Measurements from ENCODE around the genes MCTP1 and FAM81B.

- RAMPAGE, long total RNA, result no peak
- RRBS, result no CpG with 5 or more reads among the region's 2 CpGs
Observed at GRCh38 chr5:88785397-88785825, 97.6 kb downstream of the MEF2C start.

DNA sequence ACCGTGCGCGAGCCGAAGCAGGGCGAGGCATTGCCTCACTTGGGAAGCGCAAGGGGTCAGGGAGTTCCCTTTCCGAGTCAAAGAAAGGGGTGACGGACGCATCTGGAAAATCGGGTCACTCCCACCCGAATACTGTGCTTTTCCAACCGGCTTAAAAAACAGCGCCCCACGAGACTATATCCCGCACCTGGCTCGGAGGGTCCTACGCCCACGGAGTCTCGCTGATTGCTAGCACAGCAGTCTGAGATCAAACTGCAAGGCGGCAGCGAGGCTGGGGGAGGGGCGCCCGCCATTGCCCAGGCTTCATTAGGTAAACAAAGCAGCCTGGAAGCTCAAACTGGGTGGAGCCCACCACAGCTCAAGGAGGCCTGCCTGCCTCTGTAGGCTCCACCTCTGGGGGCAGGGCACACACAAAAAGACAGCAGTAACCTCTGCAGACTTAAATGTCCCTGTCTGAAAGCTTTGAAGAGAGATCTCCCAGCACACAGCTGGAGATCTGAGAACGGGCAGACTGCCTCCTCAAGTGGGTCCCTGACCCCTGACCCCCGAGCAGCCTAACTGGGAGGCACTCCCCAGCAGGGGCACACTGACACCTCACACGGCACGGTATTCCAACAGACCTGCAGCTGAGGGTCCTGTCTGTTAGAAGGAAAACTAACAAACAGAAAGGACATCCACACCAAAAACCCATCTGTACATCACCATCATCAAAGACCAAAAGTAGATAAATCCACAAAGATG is 336.0 kb downstream of the CETN3 start:
- RAMPAGE, long total RNA, result no peak
- RRBS, result no CpG with 5 or more reads among the region's 27 CpGs

- RAMPAGE, long total RNA, result no peak
- RRBS, result no CpG with 5 or more reads among the region's 33 CpGs
Observed at GRCh38 chr5:90208028-90209231, 201.1 kb downstream of the CETN3 start.

- RAMPAGE, long total RNA, result no peak
- RRBS, result no CpG with 5 or more reads among the region's 5 CpGs
Observed at GRCh38 chr5:90642432-90642835, 83.8 kb downstream of the ADGRV1 start.

DNA sequence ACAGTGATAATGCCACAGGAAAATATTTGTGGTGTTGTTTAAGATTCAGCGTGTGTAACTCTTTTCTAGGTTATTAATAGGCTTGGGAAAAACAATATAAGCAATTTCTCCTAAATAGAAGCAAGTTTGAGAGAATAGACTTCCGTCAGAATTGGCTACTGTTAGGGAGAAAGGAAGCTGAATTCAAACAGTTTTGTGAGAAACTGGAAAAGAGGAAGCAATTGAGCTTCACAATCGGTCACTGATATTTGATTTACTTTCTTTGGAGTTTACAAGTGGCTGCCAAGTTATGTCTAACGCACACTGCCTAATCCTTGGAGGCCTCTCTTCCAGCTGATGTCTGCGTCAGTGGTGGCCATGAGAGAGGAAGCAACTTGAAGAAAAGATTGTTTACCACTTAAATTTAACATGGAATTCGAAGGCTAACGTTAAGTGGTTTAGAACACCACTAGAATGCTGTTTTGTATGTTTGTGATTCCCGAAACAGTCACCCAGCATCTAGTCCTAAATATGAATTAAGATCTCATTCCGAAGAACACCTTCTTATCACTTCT is 319.5 kb downstream of the ADGRV1 start:
- RAMPAGE, long total RNA, result no peak
- RRBS, result no CpG with 5 or more reads among the region's 9 CpGs

DNA sequence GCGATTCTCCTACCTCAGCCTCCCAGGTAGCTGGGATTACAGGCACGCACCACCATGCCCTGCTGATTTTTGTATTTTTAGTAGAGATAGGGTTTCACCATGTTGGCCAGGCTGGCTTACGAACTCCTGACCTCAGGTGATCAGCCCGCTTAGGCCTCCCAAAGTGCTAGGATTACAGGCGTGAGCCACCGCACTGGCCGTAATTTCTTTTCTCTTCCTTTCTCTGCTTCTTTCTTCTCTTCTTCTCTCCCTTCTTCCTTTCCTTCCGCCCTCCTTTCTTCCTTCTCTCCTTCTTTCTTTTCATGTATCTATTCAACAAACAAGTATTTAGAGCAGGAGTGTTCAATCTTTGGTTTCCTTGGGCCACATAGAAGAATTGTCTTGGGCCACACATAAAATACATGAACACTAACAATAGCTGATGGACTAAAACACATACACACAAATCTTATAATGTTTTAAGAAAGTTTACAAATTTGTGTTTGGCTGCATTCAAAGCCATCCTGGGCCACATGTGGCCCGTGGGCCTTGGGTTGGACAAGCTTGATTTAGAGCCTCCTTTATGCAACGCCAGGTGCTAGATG is 72.3 kb downstream of the ARRDC3 start:
- RAMPAGE, long total RNA, result no peak
- RRBS, result no CpG with 5 or more reads among the region's 10 CpGs

DNA sequence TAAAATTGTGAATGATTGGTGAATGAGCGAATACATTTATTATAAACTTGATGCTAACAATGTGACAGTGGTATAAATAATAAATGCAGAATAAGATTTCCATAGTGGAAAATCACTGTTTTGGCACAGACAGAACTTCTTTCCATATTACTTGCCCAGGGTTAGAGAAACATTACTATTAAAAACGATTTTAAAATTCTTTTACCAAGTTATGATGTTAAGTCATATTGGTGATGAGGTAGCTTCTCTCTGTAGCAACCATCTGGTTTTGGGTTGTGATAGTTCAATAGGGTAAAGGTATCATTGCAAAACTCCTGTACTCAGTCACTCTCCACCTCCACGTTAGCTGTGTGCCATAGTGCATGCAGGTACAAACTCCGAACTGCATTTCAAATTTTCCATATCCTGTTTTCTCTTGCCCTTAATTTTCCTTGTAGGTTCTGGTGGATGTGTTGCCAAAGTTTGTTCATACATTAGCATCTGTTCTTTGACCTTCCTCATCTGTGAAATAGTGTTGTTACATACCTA is 53.0 kb upstream of the ARRDC3 start:
- RAMPAGE, long total RNA, result no peak
- RRBS, result no CpG with 5 or more reads among the region's 4 CpGs

- RAMPAGE, long total RNA, result no peak
- RRBS, result no CpG with 5 or more reads among the region's 6 CpGs
Observed at GRCh38 chr5:93569841-93570108, 13.2 kb upstream of the NR2F1 start.

GRCh38 chr5:94361695-94362408 is 250.4 kb upstream of the FAM172A start:
- RAMPAGE, long total RNA, result no peak
- RRBS, result no CpG with 5 or more reads among the region's 3 CpGs

DNA sequence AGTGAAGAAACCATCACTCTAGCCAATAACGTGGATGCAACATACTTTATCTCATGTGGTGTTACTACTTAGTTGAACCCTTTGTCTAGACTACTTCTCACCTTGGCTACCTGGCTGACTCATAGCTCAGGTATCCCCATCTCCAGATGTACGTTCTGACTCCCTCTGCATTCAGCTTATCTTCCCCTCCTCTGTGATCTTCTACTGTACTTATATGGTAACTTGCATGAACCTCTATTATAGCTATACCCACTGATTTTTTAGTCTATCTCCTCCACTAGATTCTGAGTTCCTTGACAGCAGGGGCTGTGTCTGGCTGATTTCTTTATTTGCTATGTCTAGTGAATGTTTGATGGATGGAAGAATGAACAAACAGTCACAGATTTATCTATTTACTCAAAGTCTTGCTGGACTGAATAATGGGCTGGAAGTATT is 251.0 kb upstream of the FAM172A start:
- RAMPAGE, long total RNA, result no peak
- RRBS, result no CpG with 5 or more reads among the region's 2 CpGs

DNA sequence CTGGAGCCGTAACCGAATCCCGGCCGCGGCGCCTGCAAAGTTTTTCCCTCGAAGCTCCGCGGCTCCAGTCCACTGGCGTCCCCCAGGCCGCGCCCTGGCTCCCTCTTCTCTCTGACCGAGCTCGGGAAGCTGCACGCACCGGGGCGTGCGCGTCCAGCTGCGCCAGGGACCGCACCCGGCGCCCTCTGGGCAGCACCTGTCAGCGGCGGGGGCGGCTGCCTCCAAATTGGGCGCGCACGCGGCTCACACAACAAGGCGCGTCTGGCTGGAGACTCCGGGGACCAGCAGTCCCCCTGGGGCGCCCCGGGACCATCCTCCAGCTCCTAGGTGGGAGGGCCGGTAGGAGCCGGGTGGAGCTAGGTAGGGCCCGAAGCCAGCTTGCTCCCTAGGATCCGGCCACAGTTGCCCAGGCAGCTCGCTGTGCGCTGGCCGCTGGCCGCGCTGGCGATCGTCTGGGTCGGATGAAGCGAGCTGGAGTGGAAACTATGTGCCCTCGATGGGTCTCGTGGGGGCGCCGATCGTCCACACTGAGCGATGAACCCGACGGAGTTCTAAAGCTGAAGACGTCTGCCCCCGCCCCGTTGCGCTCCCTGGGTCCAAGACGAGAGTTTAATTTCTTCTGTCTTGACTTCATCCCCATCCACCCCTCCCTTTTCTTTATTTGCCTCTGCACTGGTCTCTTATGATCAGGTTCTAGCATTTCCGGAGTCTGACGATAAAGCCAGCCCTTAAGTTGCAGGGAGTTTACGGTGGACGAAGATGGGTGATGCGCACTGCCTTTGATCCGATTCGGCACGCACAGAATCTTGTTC is at the start of gene MCTP1:
MCTP1 (minus strand) TSS at position 263 of the 812 bp plus-strand sequence.
- RAMPAGE, long total RNA, result no peak
- RRBS, result 2% methylated on average over 19 of the region's 69 CpGs

DNA sequence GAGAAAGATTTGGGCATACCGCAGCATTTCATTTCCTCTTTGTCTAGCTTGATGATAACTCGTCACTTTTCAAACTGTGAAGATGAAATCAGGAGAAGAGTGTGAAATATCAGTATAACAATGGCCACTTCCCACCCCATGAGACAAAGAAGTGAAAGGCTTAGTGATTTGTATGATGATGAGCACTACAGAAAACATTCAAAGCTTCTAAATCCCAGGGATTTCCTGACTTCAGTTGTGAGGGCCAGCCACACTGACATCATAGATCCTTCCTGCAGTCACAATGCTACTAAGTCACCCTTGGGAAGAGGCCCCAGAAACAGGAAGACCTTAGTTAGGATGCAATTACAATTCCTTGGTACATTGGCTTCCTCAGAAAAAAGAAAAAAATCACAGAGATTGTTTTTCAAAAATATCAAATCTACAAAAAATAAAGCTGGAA is at the start of gene FAM81B:
FAM81B (plus strand) TSS at position 316 of the 442 bp plus-strand sequence.
- RAMPAGE, long total RNA, result no peak
- RRBS, result no CpG with 5 or more reads among the region's 2 CpGs

DNA sequence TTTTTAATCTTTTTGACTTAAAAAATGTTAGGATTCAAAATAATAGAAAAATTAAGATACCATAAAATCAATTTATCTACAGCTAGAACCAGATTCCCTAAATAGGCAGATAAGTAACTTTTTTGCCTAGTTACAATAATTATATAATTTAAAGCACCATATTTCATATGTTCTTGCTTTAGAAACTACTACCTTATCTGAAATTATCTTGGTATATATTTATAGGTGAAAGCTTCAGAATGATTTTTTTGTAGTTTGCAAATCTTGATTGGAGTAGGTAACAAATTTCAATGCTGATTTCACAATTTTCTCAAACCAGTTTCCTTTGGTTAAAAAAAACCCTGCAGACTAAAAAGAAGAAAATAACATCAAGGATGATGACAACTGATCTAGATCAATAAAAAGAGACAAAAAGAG is 6.4 kb downstream of the SKIC3 start:
- RAMPAGE, long total RNA, result no peak

DNA sequence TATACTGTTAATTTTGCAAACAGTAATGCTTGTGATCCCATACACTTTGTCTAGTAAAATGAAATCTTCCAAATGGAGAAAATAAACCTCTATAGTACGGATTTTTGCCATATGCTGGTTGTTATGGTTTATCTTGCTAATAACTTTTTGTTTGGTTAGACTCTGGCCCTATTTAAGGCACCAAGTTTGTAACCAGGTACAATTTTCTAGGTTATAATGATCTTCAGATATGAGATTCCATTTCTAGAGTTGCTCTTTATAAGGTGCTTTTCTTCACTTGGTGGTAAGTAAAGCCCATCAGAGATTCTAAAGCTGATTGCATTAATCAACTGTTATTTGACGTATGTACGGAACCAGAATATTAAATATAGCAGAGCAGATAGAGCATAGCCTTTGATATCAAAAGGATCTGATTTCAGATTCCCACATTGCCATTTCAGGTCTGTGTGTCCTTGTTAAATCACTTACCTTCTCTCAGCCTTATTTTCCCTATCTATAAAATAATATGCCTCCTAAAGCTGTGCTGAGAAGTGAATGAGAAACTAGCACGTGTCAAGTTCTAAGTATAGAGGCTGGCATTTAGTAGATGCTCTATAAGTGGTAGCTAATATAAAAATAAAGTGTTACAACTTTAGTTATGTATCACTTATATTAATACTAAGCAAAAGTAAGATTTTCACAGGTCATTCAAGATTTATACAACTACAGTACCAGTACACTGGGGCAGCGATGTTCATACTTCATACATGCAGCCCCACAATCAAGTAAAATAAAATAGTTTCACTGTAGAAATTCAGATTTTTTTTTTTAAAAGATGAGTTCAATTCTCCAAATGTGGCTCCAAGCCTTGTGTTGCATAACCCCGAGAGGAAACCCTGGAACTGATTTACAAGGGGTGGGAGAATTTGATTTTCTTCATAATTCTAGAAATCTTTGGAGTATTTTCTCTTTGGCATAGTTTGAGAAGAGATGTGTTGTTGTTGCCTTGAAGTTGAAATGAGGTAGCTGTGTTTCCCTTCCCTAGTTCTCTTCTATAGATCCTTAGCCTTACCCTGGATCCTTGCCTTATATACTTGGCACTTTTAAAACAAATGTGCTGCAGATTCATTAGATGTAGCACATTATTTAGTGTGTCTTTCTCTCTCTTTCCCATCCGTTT is 2.7 kb downstream of the RHOBTB3 start:
- RAMPAGE, long total RNA, result no peak
- RRBS, result no CpG with 5 or more reads among the region's 7 CpGs

- RAMPAGE, long total RNA, result no peak
- RRBS, result no CpG with 5 or more reads among the region's 2 CpGs
Observed at GRCh38 chr5:95735292-95735865, 4.2 kb downstream of the RHOBTB3 start.

- RAMPAGE, long total RNA, result no peak
- RRBS, result no CpG with 5 or more reads among the region's 6 CpGs
Observed at GRCh38 chr5:95736371-95737218, 5.5 kb downstream of the RHOBTB3 start.

- RAMPAGE, long total RNA, result no peak
- RRBS, result no CpG with 5 or more reads among the region's 9 CpGs
Observed at GRCh38 chr5:95790232-95791257, 32.0 kb downstream of the GLRX start.

GRCh38 chr5:95807964-95809120 is 14.2 kb downstream of the GLRX start:
- RAMPAGE, long total RNA, result no peak
- RRBS, result no CpG with 5 or more reads among the region's 15 CpGs

DNA sequence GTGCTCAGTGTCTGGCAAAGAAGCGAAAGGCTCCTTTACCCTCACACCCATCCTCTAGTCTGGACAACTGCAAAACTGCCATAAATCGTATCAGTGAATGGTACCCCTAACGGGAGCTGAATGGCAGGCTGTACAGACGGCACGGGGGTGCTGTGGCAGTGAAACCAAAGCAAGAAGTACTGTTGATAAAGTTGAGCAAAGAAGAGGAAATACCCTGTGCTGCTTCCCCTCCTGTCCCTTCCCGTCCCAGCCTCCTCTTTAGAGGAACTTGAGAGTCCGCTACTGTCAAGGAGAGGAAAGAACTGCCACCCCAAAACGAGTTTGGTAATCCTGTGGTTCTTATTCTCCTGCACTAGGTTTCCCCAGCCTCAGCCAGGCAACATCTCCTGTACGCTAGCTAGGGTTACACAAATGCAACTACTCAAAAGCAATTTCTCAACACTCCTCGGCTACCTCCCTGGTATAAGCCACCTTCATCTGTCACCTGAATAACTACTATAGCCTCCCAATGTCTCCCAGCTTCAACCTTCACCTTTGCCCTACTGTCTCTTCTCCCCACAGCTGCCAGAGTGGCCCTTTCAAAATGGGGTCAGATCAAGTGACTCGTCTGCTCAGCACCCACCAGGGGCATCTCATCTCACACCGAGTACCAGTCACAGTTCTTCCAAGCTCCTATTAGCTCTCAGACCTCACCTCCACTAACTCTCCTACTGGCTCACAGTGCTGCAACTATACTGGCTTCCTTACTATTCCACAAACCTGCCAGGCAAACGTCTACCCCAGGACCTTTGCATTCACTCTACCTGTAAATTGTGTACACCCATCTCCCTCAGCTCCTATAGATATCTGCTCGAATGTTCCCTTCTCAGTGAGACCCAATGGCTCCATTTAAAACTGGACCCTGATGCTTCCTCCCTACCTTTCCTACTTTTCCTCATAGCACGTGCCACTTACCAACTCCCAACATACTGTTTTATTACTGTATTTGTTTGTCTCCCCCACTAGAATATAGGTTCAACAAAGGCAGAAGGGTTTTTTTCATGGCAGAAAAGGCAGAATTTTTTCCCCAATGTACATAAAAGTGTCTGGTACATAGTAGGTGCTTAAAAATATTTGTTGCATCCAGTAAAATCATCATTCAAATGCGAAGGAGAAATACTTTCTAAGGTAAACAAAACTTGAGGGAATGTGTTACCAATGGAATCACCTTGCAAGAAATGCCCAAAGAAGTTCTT is 4.0 kb downstream of the GLRX start:
- RAMPAGE, long total RNA, result no peak
- RRBS, result no CpG with 5 or more reads among the region's 16 CpGs

DNA sequence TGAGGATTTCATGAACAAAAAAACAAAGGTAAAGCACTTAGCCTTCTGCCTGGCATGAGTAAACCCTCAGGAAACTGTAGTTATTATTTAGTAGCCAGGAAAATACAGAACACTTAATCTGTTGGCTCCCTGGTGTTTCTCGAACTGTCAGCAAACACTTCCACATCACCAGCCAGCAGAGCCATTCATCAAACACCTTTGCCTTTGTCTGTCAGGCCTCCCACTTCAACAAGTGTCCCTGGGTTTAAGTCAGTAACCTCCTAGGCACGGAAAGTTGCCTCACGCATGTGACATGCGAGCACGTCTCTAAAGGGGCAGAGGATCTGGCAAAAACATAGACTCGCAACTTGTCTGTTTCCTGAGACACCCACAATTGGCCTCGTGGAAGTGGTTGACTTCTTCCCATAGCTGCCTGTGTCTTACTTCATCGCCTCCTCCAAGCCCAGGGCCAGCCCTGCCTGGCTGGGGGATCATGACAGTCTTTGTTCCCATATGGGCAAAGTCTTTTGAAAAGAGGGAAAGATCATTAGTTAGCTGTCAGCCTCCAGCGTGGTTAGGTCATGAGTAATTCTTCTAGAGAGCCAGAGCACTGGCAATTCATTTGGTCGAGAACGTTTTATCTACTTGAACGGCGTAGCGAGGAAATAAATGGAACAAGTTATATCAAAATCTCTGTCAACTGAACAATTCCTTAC is 35.5 kb upstream of the GLRX start:
- RAMPAGE, long total RNA, result no peak
- RRBS, result no CpG with 5 or more reads among the region's 14 CpGs

All from cardiac muscle cell (in vitro differentiated cells and primary cell).